Bile duct (tissue), 1 donor: ENCODE results near the genes CRBN and ARL8B.

DNA sequence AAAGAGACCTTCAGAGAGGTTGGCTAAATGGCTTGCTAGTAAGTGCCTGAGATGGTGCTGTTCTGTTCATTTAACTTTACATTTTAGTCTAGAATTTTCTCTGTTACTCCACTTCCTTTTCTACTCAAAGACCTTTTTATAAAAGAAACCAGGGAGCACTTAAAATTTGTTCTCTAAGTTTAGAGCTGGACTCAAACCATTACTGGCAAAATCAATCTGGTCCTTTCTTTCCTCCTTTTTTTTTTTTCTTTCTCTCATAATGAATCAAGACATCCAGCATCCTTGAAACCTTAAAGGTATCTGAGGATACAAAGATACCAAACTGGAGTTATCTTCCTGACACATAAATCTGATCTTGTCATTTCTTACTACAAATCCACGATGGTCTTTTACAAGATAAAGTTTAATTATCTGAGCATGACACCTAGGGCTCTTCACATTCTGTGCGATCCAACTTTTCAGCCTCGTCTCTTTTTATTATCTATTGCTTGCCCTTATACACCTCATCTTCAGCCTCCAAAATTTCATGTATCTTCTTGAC lies 36.3 kb downstream of the CHL1 start:
- PRO-cap = unidirectional peak, minus-strand start at position 240 of the sequence

- PRO-cap = no peak
Observed at GRCh38 chr3:277824-278293, 81.3 kb downstream of the CHL1 start.

GRCh38 chr3:535796-536447 lies 339.4 kb downstream of the CHL1 start:
- PRO-cap = unidirectional peak, plus-strand start at chr3:536265

GRCh38 chr3:1805171-1805709 lies 293.4 kb upstream of the CNTN4 start:
- PRO-cap = no peak

- PRO-cap = bidirectional peak, plus-strand start at chr3:3179807, minus-strand start at chr3:3179691
Observed at GRCh38 chr3:3178920-3180066, at the start of gene CRBN. TSS of gene CRBN (minus strand) at chr3:3179691.

DNA sequence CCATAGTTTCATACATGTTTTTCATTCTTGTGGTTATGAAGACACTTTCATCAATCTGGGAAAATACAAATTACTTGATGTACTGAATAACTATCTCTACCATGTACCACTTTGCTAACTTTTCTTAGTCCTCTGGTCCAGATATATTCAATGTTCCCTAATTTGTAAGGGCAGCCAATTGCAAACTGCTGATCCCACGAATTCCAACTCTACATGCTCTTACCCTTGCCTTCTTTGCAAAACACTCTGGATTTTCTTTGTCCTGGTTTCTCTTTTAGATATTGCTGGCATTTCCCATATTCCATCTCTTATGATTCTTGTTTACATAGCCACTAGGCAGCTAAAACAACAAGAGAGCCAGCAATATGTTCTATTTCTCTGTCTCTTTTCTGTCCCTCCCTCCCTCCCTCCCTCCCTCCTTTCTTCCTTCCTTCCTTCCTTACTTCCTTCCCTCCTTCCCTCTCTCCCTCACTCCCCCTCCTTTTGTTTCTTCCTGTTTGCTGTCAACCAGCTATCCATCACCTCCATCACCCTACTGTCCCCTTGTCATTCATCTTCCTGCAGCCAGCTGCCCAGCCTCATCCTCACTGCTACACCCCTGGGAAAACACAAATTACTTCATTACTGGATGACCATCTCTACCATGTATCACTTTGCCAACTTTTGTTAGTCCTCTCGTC lies 33.8 kb downstream of the SETMAR start:
- PRO-cap = no peak

- PRO-cap = no peak
Observed at GRCh38 chr3:4494303-4495374, 1.5 kb downstream of the ITPR1 start.

- PRO-cap = no peak
Observed at GRCh38 chr3:4512928-4513366, 19.8 kb downstream of the ITPR1 start.

- PRO-cap = no peak
Observed at GRCh38 chr3:4581391-4581901, 88.3 kb downstream of the ITPR1 start.

DNA sequence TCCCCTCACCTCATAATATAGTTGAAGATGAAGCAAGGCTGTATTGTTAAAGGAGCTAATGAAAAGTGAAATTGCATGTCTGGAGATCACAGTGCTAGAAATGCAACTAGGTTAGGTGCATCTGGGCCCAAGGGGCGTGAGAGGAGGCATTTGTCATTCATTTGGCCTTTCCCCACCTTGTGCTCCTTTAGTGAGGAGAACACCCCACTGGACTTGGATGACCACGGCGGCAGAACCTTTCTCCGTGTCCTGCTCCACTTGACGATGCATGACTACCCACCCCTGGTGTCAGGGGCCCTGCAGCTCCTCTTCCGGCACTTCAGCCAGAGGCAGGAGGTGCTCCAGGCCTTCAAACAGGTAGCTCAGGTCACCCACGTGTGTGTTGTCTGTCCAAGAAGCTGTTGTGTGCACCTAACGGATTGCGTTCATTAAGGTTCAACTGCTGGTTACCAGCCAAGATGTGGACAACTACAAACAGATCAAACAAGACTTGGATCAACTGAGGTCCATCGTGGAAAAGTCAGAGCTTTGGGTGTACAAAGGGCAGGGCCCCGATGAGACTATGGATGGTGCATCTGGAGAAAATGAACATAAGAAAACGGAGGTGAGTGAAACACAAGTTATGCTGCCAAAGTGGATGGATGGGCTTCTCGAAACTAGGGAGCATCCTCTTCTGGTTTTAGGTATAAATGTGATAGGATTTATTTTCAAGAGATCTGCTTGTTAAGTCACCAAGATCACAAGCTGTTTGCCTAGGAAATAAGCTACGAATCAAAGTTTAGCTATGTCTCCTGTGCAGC lies 190.2 kb downstream of the ITPR1 start:
- PRO-cap = no peak

DNA sequence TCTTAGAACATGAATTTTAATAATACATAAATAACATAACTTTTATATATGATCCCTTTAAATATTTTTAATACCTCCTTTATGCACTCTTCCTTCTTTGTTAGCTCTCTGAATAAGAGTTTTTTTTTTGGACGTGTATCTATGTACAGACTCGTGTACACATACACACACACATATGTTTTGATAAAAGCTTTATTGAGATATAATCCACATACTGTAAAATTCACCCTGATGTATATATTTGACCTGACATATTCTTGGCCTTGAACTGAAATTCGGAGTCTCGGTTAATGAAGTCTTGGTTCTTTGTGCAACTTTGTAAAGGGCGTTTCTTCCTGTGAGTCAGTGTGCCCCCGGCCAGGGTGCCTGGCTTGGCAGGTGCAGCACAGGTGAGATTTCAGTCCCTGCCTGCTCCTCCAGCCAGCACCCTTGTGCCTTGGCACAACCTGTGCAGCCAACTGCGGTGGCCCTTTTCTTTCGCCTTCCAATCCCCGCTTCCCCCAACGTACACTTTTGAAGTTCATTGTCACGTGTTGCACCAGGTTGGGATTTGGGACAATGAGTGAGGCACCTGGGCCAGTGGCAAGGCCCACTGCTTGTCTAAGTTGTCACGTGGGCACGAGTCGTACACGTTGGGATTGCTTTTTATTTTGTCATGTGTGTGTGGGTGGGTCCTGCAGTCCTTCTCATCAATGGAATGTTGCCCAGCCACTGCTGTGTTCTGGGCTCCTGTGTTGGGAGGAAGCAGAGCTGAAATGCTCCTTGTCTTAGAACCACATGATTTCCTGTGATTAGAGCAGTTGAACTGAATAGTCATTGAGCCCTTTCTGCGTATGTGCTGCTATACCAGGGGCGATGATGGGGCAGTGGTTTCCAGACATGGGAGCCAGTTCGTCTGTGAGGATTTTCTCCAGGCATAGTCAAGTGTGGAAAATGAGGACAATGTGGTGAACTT lies 242.9 kb upstream of the BHLHE40 start:
- PRO-cap = unidirectional peak, plus-strand start at position 849 of the sequence

DNA sequence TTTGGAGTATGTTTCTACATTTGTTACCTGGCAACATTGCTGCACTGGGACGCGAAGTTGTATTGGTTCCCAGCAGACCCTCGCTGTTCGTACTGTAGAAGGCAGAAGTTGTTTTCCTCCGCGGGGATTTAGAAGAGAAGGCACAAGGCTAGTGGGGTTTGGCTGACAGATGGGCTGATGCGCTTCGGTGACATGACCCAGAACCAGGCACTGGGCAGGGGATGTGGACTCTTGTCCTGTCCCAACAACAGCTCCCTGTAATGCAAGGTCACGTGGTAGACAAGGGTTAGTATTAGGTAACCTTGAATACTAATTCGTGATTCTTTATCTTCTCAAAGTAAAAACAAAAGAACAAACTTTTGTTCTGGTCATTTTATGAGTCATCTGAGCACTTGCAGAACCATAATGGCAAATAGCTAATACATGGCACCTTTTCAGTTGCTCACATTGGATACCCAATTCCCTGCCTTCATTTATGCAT lies 230.4 kb upstream of the BHLHE40 start:
- PRO-cap = no peak

DNA sequence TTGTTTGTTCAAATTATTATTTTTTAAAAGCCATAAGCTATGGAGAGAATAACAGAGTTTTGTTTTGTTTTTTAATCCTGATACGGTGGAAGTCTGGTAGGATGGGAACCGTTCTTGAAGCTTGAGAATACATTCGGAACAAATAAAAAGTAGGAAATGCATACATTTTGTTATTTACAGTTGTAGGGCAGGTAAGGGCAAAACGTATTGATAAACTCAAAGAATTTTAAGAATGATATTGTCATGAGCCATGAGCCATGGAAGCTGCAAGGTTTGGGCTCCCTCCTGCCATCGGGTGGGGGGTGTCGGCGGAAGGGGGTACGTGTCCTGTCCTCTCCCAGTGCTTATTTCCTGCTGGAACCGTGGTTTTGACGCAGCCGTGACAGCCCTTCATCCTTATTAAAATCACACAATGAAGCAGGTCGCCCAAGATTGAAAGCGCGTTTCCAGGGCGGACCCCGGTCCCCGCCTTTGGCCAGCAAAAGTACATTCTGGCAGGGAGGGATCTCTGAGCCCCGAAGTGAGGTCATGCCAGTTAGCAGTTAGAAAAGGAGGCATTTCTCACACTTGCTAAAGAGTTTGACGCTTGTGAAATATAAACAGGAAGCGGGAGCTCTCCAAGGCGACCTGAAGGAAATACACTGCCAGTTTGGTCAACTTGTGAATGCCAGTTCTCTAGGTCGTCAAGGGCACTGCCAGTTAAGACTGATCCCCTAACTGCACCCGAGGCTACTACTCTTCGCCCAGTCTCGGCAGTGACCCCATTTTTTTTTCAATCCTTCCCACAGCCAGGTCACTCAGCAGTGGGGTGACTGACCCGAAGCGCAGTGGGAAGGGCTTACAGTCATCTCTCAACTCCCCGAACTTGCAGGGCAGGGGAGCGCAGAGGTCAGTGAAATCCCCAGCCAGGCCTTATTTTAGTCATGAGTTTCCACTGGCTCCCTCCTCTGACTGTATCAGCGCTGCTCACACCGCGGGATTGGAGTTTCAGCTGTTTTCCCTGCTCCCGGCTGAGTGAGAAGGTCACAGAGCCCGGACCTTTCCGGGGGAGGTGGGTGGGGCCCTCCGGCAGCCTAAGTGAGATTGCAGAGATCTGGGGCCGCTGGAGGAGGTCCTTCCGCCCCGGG lies 2.2 kb upstream of the BHLHE40 start:
- PRO-cap = bidirectional peak, plus-strand start at position 412 of the sequence, minus-strand start at position 407 of the sequence; bidirectional peak, plus-strand start at position 702 of the sequence, minus-strand start at position 522 of the sequence; bidirectional peak, plus-strand start at position 1,080 of the sequence, minus-strand start at position 981 of the sequence

GRCh38 chr3:4995354-4996019 lies 16.2 kb downstream of the BHLHE40 start:
- PRO-cap = no peak

DNA sequence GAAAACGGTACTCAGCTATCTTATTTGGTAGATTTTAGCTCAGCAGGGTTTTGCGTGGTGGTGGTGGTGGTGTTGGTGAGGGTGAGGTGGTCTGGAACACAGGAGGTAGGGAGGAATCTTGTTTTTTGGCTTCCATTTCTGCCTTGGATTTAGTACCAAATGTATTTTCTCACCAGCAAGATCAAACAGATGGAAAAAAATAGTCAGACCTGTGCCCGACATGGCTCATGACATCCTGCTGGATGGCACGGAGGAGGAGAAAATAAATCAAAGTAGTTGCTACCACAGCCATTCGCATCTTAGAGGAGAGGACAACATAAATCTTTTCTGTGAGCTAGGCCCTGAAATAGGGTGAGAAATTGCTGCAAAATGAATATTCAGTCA lies 69.3 kb upstream of the ARL8B start:
- PRO-cap = no peak

- PRO-cap = unidirectional peak, plus-strand start at chr3:5122292
Observed at GRCh38 chr3:5121871-5122739, at the start of gene ARL8B. TSS of gene ARL8B (plus strand) at chr3:5122292.

DNA sequence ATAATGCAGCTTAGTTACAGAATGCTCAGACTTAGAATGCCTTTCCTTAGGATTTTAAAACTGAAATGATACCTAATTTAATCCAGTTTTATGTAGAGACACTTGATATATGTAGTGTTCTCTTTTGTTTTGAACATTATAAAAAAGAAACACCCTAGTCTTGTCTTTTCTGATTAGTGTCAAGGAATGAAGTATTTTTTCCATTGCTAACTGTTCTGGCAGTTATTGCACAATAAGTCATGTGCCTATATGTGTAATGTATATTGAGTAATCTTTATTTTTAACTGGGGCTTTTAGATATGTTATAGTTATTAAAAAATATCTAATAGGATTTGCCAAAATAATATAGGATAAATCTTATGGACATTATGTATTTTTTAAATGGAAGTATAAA lies 4.5 kb downstream of the ARL8B start:
- PRO-cap = no peak

GRCh38 chr3:5189220-5189527 lies 1.7 kb downstream of the EDEM1 start:
- PRO-cap = no peak

DNA sequence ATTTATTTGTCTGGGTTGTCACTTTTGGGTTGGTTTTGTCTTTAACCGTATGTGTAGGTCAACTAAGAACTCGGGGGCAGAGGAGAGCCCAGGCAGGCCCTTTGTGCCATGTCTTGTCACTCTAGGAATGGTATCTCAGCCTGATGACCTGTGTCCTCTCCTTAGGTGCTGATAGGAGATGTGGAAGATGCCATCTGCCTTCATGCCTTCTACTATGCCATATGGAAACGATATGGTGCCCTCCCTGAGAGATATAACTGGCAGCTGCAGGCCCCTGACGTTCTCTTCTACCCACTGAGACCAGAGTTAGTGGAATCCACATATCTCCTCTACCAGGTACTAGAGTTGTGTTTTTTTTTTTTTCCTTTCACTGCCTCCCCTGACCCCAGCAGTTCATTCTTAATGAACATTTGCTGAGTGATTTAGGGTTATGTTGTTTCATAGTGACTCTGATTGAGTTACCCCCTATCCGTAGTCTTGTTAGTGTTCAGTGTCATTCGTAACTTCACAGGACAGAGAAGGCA lies 20.5 kb downstream of the EDEM1 start:
- PRO-cap = no peak

GRCh38 chr3:7204742-7205232 lies 343.9 kb downstream of the GRM7 start:
- PRO-cap = unidirectional peak, plus-strand start at chr3:7205023